Cardiac atrium fibroblast (primary cell): ENCODE measurements around the gene KLF6.

GRCh38 chr10:3123432-3123957, 49.1 kb downstream of the PITRM1 start:
- RAMPAGE, long total RNA = no peak

- RAMPAGE, long total RNA = no peak
These were observed 121.3 kb upstream of the PITRM1 start for GRCh38 chr10:3293674-3294574.

DNA sequence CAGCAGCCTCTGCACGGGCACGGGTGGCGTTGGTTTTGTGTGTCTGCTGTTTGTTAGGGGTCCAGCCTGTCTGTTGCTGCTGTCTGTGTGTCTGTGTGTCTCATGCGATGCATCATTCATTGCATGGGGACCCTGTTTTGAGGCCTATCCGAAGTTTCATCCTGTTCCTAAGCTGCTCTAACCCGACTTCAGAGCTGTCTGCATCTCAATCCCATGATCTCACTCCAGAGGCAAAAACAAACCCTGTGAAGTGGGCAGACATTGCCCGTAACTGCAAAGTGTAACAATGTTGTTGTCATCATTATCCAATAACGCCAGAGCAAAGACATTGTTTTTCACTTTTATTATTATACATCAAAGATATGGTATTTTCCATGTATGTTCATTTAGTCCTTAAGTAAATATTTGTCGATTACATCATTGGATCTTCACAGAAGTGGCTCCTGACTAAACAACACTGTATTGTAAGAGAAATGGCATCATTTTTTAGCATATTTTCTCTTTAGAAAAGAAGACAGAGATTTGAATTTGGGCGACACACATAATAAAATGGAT, 246.7 kb downstream of the KLF6 start:
- RAMPAGE, long total RNA = no peak

DNA sequence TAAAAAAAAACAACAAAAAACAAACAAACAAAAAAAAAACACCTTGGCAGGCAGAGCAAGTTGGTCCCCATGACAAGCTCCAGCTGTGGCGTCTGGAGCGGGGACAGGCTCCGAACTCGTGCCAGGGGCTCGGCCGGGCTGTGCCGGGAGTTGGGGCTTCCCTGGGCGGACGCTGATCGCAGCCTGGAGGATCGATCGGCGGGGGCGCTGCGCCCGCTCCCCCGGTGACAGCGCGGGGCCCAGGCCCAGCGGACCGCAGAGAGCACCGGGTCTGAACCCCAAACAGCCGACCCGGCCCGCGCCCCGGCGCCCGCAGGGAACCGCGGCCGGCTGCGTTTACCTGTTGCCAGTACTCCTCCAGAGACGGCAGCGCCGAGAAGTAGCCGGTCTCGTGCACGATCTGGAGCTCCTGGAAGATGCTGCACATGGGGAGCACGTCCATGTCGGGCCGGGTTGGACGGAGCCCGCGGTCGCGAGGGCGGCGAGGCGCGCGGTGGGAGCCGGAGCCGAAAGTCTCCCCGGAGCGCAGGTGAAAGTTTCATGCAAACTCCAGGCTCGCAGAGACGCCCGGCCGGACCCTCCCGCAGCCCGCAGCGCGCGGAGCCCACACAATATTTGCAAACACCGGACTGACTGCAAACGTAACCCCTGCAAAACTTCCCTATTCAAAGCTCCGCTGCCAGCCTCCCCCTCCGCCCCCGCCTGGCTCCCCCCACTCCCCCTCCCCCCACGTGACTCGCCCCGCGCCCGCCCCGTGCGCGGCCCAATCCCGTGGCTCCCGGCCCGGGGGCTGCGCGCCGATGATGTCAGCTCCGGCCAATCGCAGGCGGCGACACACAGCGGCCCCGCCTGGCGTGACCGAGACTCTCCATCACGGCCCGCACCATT, at the start of gene KLF6:
KLF6 (minus strand) TSS at position 637 of the 888 bp plus-strand sequence.
- RAMPAGE, long total RNA = no peak

GRCh38 chr10:3823530-3824067, 38.6 kb upstream of the KLF6 start:
- RAMPAGE, long total RNA = no peak

DNA sequence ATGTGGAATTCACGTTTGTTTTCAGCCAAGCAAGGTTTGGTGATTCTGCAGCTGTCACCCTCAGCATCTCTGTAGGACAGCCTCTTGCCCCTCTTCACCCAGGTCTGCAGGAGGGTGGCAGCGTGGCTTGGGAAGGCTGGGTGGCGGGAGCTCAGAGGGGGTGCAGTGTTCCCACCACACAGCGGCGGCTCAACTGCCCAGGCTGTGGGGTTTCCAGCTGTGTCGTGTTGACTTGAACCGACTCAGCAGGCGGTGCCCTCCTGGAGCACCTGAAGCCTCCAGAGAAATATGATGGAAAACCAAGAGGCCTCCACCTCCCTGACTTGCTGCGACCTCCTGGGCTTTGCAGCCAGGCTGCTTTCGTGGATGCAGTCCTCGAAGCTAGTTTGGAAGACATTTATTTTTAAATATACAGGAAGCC, 68.0 kb upstream of the KLF6 start:
- RAMPAGE, long total RNA = no peak

DNA sequence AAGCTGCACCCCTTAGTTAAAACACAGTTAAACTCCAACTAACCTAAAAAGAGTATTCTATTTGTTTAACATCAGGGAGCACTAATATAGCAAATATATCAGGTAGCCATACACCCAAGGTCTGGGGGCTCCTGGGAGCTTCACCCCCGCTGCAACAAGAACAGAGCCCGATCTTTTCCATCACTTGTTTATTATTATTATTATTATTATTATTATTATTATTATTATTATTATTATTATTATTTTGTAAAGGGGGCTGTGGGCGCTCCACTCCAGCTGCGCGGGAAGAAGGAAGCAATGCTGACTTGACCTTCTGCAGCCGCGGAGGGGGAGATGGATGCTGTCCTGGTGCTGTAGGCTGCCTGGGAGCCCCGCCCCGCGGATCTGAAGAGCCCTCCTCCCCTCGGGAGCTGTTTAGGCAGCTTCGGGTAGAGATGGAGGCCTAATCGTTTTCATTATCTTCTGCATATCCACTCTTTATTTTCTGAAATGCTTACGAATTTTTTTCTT, 101.1 kb upstream of the KLF6 start:
- RAMPAGE, long total RNA = no peak

DNA sequence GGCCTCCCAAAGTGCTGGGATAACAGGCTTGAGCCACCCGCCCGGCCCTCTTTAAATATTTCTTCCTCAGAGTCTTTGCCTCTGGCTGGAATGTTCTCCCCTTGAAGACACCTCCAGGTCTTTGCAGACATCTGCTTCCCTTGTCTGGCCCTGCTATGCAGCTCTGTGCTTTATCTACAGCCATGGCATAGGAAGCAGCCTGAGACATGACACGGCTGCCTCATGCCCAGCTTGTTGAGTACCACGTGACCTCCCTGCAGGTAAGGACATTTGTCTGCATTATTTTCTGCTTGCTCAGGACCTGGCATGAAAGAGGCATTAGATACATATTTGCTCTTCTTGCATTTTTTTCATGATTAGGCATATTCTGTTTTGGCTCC, 113.8 kb upstream of the KLF6 start:
- RAMPAGE, long total RNA = no peak

- RAMPAGE, long total RNA = no peak
These were observed 122.5 kb upstream of the KLF6 start for GRCh38 chr10:3907438-3907994.

- RAMPAGE, long total RNA = no peak
These were observed 190.1 kb upstream of the KLF6 start for GRCh38 chr10:3974975-3975559.

DNA sequence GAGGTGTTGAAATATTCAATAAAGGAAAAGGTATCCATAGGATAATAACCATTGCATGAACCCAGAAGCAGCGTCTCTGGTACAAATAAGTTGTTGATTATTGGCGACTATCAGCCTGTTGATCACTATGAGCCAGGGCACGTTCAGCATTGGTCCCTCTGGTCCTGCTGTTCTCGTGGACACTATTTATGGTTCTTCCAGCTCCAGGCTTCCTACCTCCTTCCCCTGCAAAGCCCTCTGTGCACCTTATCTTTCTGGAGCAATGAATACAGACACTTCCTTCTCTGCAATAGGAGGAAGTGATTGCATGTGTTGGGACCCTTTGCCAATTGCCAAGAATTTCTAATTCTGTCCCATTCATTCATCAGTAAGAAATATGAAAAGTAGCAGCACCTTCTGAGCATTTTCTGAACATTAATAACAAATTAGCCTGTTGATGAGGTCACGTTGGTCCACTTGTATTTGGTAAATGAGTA, 258.9 kb upstream of the KLF6 start:
- RAMPAGE, long total RNA = no peak

- RAMPAGE, long total RNA = no peak
These were observed 338.2 kb upstream of the KLF6 start for GRCh38 chr10:4123222-4123666.

GRCh38 chr10:4130495-4131243, 345.7 kb upstream of the KLF6 start:
- RAMPAGE, long total RNA = no peak

GRCh38 chr10:4217147-4217717, 432.2 kb upstream of the KLF6 start:
- RAMPAGE, long total RNA = no peak

DNA sequence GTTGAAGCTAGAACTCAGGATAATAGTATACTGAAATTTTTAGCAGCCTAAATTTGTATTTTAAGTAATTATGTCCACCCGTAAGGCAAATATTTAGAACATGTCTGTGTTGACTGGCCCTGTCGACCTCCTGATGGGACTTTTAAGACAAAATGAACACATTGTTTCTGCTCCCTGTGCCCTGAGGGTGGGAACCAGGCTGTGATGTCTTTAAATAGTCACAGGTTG, 494.9 kb upstream of the AKR1E2 start:
- RAMPAGE, long total RNA = no peak

- RAMPAGE, long total RNA = no peak
These were observed 311.4 kb upstream of the AKR1E2 start for GRCh38 chr10:4514418-4515150.

GRCh38 chr10:4677258-4678545, 148.3 kb upstream of the AKR1E2 start:
- RAMPAGE, long total RNA = no peak

DNA sequence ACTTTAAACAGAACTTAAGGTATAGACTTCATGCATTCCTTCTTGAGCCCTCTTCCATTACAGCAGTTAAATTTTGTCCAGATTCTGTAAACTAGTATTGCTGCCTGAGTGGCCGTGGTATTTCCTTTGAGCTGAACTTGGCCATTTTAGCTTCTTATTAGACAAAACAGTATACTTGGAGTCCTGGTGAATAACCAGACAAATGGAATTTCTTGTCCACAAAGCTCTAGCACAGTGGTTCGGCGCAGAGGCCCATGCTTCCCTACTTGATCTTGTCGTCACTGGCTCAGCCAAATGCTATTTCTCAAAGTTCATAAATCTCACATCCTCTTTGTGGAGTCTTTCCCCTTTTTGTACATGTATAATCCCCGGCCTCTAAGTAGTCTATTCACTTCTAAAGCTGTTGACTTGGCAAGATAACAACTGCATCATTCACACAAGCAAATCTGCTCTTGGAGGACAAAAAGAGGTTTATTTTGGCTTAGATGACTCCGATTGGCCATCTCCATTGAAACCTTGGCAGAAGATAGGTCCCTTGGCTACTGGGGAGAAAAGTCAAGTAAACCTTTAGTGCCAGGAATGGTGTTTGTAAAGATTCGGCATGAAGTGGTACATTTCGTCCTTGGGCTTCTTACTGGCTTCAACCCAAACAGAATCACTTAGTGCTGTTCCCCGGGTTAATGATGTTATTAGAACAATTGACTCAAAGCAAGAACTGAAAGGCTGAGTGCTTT, 5.2 kb upstream of the AKR1E2 start:
- RAMPAGE, long total RNA = no peak

DNA sequence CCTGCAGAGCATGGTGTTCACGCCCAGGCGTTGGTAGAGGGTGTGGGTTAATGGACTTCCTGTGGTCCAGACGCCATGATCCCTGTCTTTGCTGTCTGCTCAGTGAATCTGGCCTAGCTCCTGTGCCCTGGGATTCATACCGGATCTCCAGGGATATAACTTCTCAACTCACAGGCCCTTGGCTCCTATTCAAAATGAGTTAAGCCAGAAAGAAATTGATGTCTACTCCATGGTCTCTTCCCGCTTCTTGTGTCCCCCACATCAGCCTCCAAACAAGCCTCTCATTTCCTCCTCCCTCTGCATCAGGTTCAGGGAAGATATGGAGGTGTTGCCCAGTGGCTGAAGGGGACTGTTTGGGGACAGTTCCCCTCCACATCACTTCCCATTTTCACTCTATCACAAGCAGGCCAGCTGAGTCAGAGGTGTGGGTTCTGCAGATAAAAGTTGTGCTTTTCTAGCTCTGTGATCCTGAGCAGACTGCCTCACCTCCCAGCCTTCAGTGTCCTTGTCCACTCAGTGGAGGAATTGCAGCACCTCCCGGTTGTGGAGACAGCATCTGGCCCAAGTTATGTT, 22.4 kb downstream of the AKR1E2 start:
- RAMPAGE, long total RNA = no peak

DNA sequence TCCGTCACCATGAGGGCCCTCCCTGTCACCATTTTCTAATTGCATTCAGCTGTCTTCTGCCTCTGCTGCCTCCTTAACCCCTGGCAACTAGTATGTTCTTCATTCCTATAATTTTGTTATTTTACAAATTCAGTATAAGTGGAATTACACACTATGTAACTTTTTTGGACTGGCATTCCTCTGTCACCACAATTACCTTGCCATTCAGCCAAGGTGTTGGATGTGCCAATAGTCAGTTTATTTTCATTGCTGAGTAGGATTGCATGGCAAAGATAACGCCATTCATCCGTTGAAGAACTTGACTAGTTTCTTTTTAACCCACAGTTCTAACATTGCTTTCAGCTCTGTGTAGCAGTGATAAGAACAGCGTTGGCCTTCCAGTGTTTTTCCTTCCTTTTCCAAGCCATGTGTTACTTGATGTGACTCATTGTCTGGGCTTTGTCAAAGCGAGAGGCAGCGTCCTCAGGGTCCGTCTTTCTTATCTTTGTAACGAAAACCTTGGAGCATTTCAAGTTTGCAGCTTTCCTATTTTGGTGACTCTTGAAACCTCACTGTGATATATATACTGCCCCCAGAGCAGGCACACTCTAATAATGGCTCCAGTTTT, 41.5 kb downstream of the AKR1E2 start:
- RAMPAGE, long total RNA = no peak